Upper lobe of left lung (tissue), 5 donors: ENCODE data around the gene DAPK1.

- PRO-cap, 2 experiments: no peak in any of the 2 experiments
- RAMPAGE, long total RNA, 4 experiments: no peak in any of the 4 experiments
Observed at GRCh38 chr9:86807311-86808053, 139.8 kb downstream of the GAS1 start.

DNA sequence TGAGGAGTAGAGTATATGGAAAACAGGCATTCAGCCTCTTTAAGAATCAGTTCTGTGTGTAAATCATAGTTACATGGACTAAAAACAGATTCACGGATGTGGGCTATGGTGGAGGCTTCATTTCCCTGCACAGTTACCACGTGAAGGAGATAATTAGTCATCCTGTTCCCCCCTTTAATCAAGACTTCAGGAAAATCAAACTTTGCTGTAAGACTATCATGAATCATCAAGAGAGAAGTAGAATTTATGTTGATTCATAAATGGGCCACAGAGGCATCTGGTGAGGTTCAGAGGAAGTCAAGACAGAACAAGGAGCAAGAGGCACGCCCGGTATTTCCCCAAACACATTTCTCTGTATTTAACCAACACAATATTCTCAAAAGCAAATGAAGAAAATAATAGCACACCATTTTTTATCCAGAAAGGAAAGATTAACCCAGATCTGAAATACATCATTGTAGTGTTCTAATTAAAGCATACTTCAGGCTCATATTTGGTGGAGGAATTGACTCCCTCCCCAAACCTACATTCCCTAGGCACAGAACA lies 175.7 kb upstream of the GAS1 start:
- PRO-cap, 2 experiments: no peak in any of the 2 experiments
- RAMPAGE, long total RNA, 4 experiments: no peak in any of the 4 experiments

DNA sequence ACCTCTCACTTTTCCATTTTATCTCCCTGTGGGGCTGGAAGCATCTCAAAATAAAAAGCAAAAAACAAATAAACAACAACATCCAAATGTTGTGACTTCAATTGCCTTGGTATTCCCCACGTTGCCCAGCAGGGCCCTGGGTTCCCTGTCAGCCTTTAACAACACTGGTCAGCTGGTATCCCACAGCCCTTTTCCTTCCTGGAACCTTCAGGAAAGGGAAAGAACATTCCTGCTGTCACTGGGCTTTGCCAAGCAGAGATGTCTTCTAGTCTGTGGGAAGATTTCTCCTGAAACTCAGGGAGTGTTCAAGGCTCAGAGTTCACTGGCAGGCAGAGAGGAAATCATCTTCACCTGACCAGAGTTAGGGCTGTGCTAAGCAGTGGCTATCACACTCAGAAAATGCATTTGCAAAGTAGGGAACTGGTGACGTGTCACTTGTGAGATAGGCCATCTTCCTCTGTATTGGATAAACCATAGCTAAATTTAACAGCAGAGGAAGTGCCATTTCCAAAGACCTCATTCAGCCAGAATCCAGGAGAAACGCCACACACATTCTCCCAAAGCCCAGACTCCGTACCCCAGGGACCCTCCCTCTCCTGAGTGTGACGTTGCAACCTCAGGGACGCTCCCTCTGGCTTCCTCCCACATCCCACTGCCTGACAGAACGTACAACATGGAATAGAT lies 274.1 kb upstream of the DAPK1 start:
- PRO-cap, 2 experiments: peak in 1 of 2 experiments; most common plus-strand start position 519 of the sequence (in 1)
- RAMPAGE, long total RNA, 4 experiments: no peak in any of the 4 experiments

DNA sequence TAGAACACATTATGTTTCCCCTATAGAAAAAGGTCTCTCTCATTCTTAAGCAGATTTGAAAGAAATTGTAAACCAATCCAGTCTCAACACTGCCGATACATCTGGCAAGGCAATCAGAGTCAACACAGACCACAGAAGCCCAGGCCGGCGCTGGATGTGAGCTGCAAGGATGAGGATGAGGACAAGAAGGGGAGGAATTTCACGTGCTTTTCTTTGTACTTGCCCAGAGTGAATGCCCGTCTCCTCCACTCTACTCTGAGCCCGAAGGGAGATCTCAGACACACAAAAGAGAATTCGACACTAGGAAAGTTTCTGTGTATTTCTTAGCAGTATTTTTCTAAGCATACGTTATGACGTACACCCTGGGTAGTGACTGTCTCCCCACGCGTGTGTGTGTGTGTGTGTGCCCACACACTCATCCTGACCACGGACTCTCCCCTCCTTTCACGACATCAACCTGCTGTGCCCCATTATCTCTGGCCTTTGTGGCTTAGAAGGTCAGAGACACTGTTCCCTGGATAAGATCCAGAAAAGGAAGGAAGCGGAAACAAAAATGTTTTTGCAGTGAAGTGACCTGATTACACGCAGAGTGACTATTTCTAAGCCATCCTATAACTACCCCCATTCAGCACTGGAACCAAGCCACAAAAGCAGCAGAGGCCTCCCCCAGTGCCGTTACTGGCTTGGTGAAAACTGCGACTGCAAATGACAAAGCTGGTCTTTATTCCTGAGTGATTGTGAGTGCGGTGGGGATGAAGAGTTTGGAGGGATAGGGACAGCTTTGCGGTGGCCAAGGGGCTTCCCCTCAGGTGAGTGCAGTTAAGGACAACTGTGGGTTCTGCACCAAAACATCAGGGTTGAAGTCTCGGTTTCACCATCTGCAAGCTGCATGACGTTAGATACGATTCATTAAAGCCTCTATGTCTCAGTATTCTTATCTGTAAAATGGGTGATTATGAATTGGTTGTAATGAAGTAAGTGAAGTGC lies 227.2 kb upstream of the DAPK1 start:
- PRO-cap, 2 experiments: no peak in any of the 2 experiments
- RAMPAGE, long total RNA, 4 experiments: no peak in any of the 4 experiments

DNA sequence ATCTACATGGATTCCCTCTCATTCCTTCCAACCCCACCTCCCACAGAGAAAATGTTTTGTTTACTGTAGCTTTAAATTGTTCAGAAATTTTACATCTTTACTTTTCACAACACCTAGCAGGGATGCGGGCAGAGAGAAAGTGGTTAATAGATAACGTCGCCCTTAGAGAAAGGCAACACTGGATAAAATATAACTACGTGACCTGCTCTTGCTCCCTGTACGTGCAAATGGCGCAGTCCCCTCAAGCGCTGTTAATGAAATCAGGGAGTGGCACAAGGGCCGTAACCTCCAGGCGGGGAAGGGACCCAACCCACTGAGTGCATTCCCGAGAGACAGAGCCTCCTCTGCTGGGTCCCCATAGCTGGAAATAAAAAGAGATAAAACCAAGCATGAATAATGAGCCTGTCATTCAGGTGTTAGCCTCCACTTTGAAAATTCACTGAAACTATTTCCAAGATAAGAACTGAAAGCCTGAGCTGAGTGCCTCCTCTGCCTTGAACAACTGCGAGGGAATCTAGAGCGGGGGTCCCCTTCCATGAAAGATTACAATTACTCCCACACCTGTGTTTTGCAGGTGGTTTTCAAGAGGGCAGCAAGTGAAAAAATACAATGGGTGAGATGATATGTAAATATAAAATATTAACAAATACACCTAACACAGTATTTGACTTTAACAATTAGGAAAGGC lies 125.1 kb upstream of the DAPK1 start:
- PRO-cap, 2 experiments: no peak in any of the 2 experiments
- RAMPAGE, long total RNA, 4 experiments: no peak in any of the 4 experiments

GRCh38 chr9:87497340-87498191 lies at the start of gene DAPK1:
Gene DAPK1 (plus strand): TSS chr9:87497867.
- PRO-cap, 2 experiments: peak in 2 of 2 experiments; most common plus-strand start chr9:87497736 (in 1); most common minus-strand start chr9:87497645 (in 1)
- RAMPAGE, long total RNA, 4 experiments: start-site peak on the plus strand in 3 of 4 experiments, at chr9:87497633-87498059 at its widest, 40 to 1,446 reads per replicate

- PRO-cap, 2 experiments: no peak in any of the 2 experiments
- RAMPAGE, long total RNA, 4 experiments: no peak in any of the 4 experiments
Observed at GRCh38 chr9:87582015-87582510, 84.4 kb downstream of the DAPK1 start.

- PRO-cap, 2 experiments: no peak in any of the 2 experiments
- RAMPAGE, long total RNA, 4 experiments: no peak in any of the 4 experiments
Observed at GRCh38 chr9:87709187-87709732, 16.7 kb upstream of the CTSL start.

- PRO-cap, 2 experiments: no peak in any of the 2 experiments
- RAMPAGE, long total RNA, 4 experiments: no peak in any of the 4 experiments
Observed at GRCh38 chr9:87886335-87886660, 3.6 kb downstream of the SPATA31E1 start.

DNA sequence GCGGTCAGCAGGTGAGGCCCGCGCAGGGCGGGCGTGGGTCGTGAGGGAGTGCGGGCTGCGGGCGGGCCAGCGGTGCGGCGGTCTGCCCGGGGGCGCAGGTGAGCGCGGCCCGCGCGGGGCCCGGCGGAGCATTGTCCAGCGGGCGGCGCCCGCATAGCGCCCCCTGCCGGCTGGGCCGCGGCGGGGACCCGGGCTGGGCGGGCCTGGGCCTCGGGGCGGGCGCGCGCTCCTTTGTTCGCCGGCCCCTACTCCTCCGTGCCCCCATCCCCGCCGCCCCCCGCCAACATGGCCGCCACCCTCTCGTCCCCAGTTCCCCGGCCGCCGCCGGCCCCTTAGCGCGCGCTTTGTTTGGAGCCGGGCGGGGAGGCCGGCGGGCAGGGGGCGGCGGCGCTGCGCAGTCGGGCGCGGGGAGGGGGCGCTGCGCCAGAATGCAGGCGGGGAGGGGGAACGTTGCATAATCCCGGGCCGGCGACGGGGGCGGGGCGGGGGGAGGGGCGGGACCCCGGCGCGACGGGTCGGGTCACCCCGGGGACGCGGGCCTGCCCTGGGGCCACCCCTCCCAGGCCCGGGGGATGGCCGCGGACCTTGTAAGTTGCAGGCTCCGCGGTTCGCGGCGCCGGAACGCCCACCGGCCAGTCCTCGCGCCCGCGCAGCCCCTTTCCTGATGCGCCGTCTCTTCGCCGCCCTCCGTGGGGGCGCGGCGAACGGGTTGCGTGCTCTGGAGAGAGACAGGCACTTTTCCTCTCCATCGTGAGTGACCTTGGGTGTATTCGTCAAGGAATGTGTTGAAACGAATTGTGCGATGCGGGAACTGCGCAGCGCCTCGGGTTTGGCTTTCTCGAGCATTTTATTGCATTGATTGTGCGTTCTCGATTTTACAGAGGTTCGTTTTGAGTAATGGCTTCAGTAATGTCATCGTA lies 544 bp downstream of the SPIN1 start:
- PRO-cap, 2 experiments: peak in 2 of 2 experiments; most common plus-strand start position 788 of the sequence (in 2); most common minus-strand start position 155 of the sequence (in 1)
- RAMPAGE, long total RNA, 4 experiments: start-site peak on the plus strand in 1 of 4 experiments, centred at position 528 of the sequence, 21 reads per replicate

DNA sequence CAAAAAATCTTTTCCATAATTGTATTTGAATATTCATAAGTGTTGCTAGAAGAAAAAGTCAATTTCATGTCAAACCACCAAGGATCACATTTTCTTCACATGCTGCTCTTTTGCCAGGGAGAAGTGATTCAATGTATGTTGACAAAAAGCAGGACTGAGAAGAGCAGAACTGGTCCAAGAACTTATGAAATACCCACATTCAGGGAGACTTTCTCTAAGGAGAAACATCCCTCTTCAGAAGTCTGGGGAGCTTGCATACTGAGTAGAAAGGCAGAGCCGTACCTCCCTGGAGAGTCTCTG lies 6.7 kb upstream of the NXNL2 start:
- PRO-cap, 2 experiments: no peak in any of the 2 experiments
- RAMPAGE, long total RNA, 4 experiments: no peak in any of the 4 experiments

- PRO-cap, 2 experiments: no peak in any of the 2 experiments
- RAMPAGE, long total RNA, 4 experiments: no peak in any of the 4 experiments
Observed at GRCh38 chr9:88535919-88536536, 1.1 kb downstream of the NXNL2 start.

DNA sequence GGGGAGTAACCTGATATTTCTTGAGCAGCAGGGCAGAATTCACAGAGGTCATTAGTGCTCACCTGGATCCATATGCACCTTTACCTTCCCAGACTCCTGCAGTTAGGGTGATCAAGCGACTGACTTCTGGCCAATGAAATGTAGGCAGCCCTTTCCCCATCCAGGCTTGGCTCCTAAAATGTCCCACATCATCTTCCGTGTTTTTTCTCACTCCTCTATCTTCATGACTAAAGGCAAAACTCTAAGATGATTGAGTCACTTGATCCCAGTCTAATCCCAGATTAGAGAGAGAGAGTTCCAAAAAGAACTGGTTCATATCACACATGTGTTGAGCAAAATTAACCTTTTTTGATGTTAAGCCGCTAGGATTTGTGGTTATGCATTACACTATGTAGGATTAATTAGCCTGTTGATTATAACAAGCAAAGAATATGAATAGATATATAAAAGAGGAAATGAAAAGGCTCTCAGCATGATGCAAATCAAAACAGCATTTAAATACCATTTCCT lies 187.8 kb upstream of the S1PR3 start:
- PRO-cap, 2 experiments: no peak in any of the 2 experiments
- RAMPAGE, long total RNA, 4 experiments: no peak in any of the 4 experiments

- PRO-cap, 2 experiments: no peak in any of the 2 experiments
- RAMPAGE, long total RNA, 4 experiments: no peak in any of the 4 experiments
Observed at GRCh38 chr9:88978015-88978400, 13.3 kb upstream of the S1PR3 start.

- PRO-cap, 2 experiments: no peak in any of the 2 experiments
- RAMPAGE, long total RNA, 4 experiments: no peak in any of the 4 experiments
Observed at GRCh38 chr9:89036221-89036634, 45.0 kb downstream of the S1PR3 start.

DNA sequence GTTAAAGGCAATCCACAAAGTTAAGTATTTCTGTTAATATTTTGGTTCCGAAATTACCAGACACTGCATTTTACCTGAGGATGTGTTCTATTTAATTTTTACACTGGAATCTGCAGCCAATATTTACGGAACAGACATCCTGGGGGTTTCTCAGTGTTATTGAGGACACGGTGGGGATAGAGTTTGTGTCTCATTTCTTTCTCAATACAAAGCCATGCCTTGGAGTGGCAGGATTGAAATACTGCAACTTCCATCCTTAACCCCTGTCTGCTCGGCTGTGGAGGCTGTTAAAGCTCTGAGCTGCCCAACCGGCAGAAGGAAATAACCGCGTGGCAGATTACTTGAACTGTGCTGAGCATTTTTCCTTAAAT lies 1.8 kb downstream of the SHC3 start:
- PRO-cap, 2 experiments: no peak in any of the 2 experiments
- RAMPAGE, long total RNA, 4 experiments: no peak in any of the 4 experiments

DNA sequence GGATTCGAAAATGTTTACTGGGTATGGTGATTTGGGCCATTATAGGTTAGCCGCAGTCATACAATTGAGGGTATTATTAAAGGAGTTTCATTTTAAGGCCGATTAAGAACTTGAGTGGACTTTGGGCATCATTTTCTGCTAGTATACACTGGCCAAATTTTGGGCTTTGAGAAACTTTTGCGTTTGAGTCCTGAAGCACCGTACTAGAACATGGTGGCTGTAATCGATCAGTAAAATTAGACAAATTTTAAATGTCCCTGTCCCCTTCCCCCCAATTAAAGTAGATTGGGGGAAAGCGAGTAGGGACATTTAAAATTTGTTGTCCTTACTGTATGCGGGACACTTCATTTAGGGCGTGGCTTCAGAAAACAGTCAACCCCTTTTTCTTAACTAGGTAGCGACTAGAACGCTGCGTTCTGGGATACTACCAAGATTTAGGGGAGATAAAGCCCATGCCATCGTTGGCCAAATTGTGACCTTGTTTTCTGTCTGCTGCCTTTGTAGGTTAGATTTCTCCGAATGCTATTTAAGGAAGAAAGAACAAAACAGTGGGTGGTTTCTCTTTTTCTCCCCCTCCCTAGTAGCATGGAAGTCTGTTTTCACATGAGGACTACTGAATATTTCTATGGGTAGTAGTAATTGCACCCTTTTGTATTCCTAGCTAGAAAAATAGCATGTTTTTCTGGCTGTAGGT lies 1.1 kb downstream of the CKS2 start:
- PRO-cap, 2 experiments: no peak in any of the 2 experiments
- RAMPAGE, long total RNA, 4 experiments: no peak in any of the 4 experiments

DNA sequence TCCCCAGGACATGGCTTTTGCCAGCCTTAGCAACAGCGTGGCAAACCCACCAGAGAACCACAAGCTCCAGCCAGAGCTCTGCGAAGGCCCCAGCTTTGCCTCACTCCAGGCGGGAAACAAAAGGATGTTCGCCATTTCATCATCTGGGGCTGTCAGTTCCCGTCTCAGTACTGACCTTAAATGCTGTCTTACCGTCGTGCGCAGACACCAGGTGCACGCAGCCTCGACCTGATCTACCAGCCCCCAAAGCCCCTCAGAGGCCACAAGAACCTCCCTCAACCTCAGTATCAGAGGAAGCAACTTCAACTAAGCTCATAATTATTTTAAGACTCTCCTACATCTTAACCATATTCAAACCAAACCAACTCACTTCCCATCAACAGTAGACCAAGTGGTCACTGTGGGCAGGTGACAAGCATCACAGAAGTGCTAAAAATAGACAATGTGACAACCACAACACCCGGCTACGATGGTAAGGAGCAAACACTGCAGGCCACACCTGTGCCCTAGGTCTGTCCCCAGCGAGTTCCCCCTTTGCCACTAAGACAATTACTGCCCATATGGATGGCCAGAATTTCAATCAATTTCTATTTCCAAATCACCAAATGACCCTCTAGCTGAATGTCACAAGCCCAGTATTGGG lies 71.3 kb downstream of the SEMA4D start:
- PRO-cap, 2 experiments: no peak in any of the 2 experiments
- RAMPAGE, long total RNA, 4 experiments: no peak in any of the 4 experiments

- PRO-cap, 2 experiments: no peak in any of the 2 experiments
- RAMPAGE, long total RNA, 4 experiments: no peak in any of the 4 experiments
Observed at GRCh38 chr9:89448129-89448916, 49.6 kb downstream of the SEMA4D start.

- PRO-cap, 2 experiments: no peak in any of the 2 experiments
- RAMPAGE, long total RNA, 4 experiments: no peak in any of the 4 experiments
Observed at GRCh38 chr9:89501842-89502706, 4.2 kb upstream of the SEMA4D start.